Left colon (tissue), 1 donor: Measurements from ENCODE around the genes SNAPC5 and CLN6.

GRCh38 chr15:66497447-66498396, at the start of gene SNAPC5:
TSS of gene SNAPC5 (minus strand) at chr15:66497762.
- PRO-cap, result bidirectional peak, plus-strand start at chr15:66497811, minus-strand start at chr15:66497715; unidirectional peak, minus-strand start at chr15:66497883

DNA sequence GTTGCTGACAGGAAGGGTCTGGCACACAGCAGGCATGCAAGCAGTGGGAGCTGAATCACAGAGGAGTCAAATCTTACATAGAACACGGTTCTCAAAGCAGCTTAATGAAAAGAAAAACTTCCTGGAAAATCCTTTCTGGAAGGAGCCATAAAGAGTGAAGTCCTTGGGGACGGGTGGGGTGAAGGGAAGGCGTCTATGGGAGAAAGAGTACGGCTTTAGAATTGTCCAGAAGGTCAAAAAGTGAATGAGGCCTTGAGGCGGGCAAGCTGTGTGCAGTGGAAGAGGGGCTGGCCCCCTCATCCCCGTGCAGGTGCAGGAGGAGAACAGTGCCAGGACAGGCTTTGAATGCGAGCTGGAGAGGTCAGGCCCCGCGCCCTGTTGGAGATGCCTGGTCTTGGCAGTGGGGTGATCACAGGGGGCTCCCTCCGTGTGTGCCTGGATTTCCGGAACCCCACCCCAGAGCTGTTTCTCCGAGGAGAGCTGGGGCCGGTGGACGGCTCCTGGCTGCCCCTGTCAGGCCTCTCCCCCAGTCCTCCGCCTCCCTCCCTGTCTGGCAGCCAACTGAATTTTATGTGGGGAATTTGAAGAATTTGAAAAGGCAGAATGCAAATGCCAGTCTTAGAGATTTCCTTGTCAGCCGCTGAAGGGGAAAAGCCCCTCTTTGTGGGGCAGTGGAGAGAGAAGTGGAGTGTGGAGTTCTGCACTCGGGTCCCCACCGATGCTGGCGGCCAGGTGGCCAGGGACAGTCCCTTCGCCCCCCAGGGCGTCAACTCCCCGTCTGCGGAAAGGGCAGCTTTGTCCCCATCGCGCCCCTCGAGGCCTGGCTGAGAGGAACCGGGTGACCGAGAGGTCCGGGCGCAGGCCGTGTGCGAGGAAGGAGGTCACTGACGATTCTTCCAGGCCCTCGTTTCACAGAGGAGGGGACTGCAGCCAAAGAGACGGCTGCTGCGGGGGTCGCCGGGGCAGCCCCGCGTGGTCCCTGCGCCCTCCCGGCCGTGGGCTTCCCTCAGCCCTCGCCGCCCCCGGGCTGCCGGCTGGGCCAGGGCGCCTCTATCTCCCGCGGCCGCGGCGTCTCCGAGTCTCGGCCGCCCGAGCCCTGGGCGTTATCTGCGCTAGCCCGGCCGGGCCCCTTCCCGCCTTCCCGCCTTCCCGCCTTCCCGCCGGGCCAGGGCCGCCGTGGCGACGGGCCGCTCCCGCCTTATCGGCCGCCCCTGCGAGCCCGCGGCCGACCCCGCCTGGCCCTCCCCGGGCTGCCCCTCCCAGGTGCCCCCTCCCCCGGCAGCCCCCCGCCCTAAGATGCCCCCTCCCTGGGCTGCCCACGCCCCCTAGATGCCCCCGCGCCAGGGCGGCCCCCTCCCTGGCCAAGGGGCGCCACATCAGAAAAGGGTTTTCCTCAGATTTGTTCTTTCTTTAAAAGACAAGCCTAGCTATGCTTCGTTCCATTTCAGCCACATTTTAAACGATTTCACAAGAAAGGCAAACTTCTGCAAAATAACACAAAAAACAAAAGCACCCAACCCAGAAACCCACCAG, 56.0 kb upstream of the LCTL start:
- PRO-cap, result no peak

DNA sequence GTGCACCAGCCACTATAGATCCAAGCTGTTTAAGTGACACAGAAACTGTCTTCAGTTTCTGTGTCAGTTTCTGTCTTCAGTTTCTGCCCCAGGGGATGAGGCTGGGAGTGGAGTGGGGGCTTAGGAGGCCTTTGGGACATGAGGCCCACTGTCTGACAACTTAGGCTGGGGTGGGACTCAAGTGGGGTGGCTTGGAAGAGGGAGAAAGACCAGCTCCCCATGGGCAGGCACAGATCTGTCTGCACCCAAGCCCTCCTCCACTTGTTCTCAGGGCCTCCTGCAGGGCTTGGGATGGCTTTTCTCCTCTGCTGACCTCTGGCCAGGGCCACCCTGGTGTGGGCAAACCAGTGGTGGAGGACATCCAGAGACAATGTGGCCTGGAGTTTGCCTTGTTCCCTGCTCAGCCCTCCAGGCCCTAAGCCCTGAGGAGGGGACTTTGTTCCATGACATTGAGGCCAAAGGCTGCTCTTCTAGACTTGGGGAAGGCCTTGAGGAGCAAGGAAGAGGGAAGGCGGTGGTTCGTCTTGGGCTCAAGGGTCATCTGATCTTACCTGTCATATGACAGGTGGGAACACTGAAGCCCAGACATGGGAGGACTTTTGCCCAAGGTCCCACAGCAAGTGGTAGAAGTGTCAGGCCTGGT, 60.3 kb upstream of the SMAD6 start:
- PRO-cap, result no peak

DNA sequence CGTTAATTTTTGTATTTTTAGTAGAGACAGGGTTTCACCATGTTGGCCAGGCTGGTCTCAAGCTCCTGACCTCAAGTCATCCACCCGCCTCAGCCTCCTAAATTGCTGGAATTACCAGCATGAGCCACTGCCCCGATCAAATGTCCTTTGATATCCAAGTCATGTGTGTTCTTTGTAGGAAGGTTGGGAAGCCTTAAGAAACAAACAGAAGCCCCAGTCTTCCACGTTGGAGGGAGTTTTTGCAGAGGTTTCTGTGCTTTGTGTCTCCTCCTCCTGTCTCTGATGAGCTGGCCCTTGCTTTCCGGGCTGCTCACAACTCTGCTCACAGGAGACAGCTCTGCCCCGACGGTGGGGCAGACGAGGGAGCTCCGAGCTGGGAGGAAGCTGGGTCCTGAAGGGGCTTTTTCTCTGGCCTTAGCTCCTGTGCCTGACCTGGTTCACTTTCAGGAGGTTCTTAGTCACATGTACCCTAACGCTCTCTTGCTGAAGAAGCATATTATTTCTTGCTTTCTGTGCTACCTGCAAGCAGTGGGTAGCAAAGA, 52.8 kb upstream of the SMAD6 start:
- PRO-cap, result no peak

- PRO-cap, result bidirectional peak, plus-strand start at chr15:66701259, minus-strand start at chr15:66701005
These were observed 1.4 kb upstream of the SMAD6 start for GRCh38 chr15:66700552-66701127.

- PRO-cap, result bidirectional peak, plus-strand start at chr15:66704903, minus-strand start at chr15:66704843
These were observed 2.7 kb downstream of the SMAD6 start for GRCh38 chr15:66704548-66705334.

GRCh38 chr15:66708156-66708947, 6.3 kb downstream of the SMAD6 start:
- PRO-cap, result no peak

DNA sequence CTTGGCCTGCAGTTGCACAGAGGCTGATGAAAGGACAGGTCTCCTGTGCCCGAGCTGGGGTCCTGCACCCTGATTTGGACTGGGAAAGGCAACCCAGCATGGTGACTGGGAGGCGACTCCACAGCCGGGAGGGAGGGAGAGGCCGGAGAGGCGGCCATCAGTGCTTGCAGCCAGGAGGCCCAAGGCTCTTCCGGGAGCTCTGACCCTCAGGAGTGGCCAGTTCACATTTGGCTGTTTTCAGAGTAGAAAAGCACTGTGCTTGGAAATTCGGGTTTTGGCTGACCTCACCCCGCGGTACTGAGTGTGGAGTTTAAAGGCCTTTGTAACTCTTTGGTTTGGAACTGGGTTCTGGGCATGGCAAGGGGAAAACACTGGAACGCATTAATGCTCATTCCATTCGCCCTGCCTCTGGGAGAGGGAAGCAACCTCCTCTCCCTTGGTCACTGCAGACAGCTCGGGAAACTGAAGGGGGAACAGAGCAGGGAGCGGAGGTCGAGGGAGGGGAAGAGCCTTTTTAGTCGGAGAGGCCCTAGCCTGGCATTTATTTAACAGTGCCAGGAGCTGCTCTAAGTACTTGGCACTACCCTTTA, 32.0 kb downstream of the SMAD6 start:
- PRO-cap, result no peak

GRCh38 chr15:66780074-66780663, 78.1 kb downstream of the SMAD6 start:
- PRO-cap, result no peak

DNA sequence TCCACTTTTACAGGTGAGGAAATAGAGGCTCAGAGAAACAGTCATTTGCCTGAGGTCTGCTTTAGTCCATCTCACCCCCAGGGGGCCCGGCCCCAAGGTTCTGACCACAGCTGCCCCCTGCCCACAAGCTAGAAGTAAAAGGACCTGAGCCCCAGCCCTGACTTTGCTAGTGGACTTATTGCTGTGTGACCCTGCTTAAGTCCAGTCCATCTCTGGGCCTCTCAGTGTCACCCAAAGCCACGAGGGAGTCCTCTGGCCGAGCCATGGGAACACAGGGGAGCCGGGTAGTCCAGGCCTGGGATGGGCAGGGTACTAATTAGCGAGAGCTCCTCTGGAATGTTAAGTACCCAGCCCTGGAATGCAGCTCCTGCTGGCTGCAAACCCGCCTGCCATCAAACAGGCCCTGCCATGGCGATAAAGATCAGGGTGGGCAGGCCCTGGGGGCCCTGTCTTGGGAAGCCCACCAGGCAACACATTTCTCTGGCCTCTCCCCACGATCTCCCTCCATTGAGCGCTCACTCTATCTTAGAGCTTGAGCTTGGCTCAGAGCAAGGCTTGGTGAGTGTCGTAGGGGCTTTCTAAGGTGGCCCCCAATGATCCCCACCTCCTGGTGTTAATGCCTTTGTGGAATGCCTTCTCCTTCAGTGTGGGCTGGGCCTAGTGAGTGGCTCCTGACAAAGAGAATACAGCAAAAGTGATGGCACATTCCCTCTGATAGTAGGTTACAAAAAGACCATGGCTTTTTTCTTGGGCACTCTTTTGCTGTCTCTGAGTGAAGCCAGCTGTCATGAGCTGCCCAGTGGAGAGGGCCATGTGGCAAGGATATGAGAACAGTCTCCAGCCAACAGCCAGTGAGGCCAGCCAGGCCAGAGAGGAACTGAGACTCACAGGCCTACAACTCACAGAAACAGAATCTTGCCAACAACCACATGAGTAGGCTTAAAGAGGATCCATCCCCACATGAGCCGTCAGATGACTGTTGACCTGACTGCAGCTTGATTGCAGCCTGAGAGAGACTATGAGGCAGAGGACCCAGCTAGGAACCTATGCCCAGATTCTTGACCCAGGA, 133.1 kb downstream of the SMAD6 start:
- PRO-cap, result no peak

DNA sequence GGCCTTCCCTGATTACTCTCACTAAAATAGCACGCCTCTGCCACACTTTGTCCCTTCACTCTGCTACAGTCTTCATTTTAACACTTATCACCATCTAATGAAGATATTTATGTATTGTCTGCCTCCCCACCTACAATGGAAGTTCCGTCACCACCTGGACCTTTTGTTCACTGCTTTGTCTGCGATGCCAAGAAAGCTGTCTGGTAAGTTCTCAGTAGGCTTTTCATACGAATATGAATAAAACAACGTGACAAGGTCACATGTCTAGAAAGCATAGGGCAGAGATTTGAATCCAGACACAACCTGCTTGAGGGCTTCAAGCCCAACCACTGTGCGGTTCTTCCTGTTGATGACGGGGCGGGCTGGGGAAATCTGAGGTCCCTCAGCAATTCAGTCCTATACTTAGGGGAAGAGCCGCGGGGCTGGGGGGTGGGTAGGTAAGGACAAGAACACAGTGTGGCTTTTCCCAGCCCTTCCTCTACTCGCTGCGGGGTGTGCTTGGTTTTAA, 32.5 kb upstream of the SMAD3 start:
- PRO-cap, result no peak

DNA sequence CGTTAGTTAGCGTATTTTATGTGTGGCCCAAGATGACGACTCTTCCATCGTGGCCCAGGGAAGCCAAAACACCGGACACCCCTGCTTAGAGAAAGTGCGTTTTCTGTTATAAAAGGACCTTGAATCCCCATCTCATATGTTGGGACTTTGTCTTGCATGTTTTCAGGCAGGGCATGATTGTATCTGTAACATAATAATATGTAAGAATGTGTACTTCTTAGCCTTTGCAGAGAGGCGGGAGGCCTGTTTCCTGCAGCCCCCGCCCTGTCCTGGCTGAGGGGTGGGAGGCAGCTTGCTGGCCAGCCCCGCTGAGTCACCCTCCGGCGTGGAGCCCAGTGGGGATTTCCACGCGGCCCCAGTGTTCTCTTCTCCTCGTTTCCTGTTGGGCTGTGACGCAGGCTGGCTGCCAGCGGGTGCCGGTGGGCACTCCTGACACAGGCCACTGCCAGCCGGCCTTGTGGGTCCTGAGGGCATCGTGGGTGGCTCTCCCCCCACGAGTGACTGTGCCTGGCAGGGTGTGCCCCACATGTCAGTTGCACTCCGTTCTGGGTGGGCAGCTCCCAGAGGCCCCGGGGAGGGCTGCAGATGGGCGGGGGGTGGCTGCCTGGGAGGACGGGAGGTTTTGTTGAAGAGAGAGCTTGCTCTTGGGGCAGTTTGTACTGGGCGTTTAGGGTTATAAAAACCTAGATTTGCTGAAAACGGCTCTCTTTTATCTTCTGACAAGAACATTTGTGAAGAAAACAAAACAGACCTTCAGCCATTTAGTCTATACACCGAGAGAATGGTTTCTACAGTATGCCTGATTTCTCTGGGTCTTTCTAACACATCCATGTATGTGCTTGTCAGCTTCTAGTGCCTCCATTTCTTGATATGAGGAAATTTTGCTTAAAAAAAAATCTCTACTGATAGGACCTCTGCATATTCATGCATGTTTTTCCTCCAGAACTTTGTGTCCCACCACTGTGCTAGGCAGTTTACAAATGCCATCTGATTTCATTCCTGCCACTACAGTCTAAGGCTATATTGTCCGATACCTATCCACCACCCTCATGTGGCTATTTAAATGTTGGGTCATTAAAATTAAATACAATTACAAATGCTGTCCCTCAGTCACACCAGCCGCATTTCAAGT, 55.9 kb downstream of the SMAD3 start:
- PRO-cap, result bidirectional peak, plus-strand start at position 390 of the sequence, minus-strand start at position 266 of the sequence

GRCh38 chr15:67140466-67141106, 75.2 kb downstream of the SMAD3 start:
- PRO-cap, result no peak

DNA sequence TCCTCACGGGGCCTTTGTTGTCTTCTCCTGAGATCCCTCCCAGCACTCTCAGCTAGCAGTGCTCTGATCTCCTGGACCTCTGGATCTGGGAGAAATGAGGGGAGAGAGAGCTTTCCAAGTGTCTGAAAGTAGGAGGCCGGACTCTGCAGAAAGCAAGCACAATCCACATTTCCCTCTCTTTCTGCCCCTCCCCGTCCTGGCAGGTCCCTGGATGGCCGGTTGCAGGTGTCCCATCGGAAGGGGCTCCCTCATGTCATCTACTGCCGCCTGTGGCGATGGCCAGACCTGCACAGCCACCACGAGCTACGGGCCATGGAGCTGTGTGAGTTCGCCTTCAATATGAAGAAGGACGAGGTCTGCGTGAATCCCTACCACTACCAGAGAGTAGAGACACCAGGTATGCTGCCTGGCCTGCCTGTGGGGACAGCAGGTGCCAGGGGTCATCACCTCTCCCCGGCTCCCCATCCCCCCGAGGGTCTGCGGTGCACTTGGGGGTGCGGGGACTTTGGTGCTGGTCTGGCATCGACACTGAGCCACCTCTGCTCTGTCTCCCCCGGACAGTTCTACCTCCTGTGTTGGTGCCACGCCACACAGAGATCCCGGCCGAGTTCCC, 89.7 kb downstream of the AAGAB start:
- PRO-cap, result no peak

- PRO-cap, result no peak
These were observed 81.1 kb downstream of the AAGAB start for GRCh38 chr15:67172999-67174088.

GRCh38 chr15:67198031-67199086, 56.1 kb downstream of the AAGAB start:
- PRO-cap, result no peak

GRCh38 chr15:67253573-67254110, 819 bp downstream of the AAGAB start:
- PRO-cap, result no peak

GRCh38 chr15:67927631-67928216, 102.4 kb downstream of the SKOR1 start:
- PRO-cap, result no peak

GRCh38 chr15:68147849-68148404, 57.2 kb downstream of the CALML4 start:
- PRO-cap, result unidirectional peak, plus-strand start at chr15:68148162

DNA sequence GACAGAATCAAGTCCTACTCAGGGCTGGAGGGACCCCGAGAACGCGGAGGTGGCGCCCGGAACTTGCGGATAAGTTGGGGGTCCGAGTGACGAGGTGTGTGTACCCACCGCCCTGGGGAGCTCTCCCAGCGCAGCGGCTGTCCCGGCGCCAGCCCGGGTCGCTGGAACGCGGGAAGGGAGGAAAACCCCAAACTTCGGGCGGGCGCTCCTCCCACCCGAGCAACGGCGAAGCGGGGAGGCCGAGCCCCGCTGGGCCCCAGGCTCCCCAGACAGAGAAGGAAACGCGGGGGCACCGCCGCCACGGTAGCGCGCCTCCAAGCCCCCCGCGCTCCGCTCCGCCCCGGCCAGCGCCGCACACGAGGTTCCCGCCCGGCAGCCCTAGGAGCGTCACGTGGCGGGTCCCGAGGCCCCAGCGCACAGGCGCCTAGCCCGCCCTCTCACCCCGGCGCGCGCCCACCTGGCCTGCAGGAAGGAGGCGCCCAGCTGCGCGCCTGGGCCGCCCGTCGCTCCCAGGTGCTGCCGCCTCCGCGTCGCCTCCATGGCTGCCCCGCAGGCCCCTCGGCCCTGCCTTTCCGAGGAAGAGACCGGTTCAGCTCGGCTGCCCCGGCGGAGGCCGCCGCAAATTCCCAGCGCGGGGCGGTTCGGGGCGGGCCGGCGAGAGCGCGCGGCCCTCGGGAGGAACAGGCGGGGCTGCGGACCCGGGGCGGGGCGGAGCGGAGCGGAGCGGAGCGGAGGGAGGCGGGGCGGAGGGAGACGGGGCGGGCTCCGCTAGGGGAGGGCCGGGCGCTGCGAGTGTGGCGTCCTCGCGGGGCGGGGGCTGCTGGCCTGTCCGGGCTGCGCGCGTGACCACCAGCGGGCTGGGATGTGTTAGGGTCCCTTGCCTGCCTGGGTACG, at the start of gene CLN6:
Gene CLN6 (minus strand): TSS at position 684 of the 894 bp plus-strand sequence.
- PRO-cap, result bidirectional peak, plus-strand start at position 470 of the sequence, minus-strand start at position 380 of the sequence; bidirectional peak, plus-strand start at position 795 of the sequence, minus-strand start at position 628 of the sequence